Colonic mucosa (tissue), 1 donor: ENCODE measurements around the gene MRNIP.

GRCh38 chr5:179813043-179813629 lies 6.5 kb upstream of the MGAT4B start:
- PRO-cap = no peak

GRCh38 chr5:179818601-179819351 lies 1.9 kb upstream of the SQSTM1 start:
- PRO-cap = bidirectional peak, plus-strand start at chr5:179819222, minus-strand start at chr5:179818999

DNA sequence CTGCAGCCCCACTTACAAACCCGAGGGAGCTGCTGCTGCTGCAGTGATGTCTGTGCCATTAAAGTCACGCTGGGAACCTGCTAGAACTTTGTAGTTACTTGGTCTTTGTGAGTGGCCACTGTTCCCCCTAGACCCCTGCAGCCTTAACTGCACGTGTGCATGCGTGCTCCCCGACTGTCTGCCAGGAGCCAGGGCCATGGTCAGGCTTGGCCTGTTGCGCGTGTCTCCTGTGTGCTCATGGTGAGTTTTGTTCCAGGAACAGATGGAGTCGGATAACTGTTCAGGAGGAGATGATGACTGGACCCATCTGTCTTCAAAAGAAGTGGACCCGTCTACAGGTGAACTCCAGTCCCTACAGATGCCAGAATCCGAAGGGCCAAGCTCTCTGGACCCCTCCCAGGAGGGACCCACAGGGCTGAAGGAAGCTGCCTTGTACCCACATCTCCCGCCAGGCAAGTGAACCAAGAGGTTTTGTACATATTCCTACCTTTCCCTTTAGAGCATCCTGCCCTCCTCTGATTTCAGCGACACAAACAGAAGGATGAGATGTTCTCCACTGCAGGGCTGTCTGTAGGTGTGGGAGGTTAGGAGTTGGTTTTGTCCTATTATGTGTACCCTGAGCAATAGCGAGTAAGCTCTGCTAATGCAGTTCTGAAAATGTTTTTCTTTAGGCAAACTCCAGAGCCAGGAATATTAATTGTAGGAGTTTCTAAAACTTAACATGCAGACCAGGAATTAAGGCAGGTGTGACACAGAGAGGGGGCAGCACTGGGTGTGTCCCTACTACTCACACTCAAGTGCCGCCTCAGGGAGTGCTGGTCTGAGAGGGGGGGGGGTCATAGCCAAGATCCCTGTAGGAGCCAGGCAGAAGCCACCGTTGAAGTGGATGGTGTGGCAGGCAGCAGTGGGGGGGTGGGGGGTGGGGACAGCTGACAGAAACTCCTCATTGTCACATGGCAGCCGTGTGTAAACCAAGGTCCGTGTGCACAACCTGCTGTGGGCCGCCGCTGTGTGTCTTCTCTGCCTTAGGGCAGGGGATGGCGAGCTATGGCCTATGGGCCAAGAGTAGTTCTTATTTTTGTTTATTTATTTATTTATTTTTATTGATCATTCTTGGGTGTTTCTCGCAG lies 13.0 kb downstream of the SQSTM1 start:
- PRO-cap = no peak

DNA sequence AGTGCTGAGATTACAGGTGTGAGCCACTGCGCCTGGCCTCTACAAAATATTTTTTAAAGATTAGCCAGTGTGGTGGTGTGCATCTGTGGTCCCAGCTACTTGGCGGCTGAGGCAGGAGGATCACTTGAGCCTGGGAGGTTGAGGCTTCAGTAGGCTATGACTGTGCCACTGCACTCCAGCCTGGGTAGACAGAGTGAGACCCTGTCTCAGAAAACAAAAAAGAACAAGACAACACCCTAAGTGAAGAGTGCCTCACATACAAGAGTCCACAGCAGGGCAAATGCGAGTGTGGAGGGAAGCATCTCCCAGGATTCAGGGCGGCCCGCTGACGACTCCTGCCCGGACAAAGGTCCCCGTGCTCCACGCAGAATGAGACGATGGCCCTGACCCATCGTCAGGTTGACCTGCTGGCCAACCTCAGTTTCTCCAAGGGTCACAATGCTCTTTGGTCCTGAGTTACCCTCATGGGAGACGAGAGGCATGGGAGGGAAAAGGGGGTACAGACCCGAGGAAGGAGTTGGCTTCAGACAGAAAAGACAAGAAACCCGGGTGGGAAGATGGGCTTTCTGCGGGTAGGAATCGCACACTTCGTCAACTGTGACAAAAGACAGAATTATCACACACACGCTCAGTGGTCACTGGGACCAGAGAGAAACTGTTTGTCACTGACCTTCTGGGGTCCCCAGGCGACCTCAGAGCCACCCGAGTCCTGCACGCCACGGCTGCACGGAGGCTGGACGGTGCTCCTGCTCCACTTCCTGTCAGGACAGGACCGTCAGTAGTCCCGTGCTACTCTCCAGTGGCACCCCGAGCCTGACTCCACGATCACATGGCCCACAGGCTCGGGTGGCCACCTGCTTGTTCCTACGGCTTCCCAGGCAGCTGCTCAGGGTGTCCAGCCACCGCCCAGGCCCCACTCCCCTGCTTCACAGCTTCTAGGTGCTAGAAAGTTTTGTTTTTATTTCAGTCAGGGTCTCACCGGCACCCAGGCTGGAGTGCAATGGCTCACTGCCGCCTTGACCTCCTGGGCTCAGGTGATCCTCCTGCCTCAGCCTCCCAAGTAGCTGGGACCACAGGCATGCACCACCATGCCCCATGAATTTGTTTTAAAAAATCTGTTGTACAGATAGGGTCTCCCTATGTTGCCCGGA lies 18.0 kb downstream of the MRNIP start:
- PRO-cap = no peak

DNA sequence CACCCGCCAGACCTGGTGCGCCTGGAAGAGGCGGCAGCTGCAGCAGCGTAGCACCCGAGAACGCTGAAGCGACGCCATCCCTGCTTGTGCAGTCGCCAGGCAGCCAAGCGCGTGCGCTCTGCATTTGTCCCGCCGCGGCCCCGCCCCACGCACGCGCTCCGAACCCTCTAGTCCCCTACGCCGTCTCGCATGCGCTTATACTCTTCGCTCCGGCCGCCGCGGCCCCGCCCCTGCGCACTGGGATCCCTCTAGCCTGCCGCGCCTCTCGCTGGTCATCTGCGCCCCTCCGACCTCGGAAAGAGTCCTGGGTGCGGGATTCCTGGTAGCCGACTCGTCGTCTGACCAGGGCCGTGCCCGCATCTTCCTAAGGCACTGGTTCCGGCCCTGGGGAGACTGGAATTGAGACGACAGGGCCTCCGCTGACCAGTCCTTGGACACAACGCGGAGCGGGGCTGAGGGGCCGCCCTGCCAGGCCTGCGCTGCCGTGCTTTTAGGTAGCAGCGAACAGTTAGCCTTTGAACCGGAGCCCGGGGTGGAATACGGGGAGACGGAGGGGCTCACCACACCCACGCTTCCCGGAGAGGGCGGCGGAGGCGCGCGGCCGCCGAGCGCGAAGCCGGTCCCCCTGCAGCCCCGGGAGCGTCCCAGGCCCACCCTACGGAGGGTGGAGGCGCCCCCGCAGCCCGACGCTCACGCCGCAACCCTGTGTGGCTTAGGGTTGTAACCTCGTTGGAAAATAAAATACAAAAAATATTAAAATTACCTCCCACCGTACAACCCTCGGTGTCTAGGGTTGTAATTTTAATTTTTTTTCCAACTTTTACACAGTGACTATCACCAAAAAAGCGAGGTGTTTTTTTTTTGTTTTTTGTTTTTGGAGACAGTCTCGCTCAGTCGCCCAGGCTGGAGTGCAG lies at the start of gene MRNIP:
MRNIP (minus strand) TSS at position 99 of the 914 bp plus-strand sequence.
- PRO-cap = bidirectional peak, plus-strand start at position 302 of the sequence, minus-strand start at position 97 of the sequence

GRCh38 chr5:179871257-179871918 lies 12.8 kb upstream of the MRNIP start:
- PRO-cap = no peak

DNA sequence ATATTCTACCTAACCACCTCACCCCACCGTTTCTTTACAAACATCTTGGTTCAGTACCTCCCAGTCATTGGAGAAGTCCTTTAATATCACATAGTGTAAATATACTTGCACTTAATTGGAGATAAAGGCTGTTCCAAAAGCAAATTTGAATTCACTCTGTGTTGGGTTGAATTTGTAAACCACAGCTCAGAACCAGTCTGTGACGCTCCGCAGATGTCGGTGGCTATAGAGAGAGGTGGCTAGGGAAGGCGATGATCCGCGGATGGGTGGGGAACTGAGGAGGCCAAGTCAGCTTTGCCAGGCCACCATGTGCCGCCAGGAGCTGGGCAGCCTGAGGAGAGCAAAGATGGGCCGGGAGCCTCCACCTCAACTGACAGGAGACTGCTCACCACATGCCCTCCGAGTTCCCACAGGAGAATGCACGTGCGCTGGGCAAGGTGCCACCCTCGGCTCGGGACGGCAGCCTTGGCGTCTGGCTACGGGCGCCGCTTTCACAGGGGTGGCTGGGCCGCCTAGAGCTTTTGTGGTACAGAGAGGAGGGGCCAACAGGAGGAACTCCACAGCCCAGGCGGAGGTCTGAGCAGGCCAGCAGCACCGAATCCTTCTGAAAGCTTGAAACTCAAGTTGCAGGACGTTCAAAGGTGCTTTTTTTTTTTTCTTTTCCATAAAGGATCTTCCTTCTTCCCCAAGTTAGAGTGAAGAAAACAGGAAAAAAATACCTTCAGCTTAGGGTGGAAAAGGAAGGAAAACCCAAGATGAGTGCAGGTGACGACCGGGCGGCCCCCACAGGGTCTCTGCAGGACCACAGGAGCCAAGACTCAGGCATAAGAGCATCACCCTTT lies 5.2 kb upstream of the TBC1D9B start:
- PRO-cap = no peak

- PRO-cap = unidirectional peak, minus-strand start at chr5:180054492
These were observed 17.2 kb downstream of the RNF130 start for GRCh38 chr5:180054245-180054939.

GRCh38 chr5:180170021-180170681 lies 38.9 kb downstream of the RASGEF1C start:
- PRO-cap = no peak

- PRO-cap = no peak
These were observed 33.7 kb upstream of the RASGEF1C start for GRCh38 chr5:180242457-180243430.

DNA sequence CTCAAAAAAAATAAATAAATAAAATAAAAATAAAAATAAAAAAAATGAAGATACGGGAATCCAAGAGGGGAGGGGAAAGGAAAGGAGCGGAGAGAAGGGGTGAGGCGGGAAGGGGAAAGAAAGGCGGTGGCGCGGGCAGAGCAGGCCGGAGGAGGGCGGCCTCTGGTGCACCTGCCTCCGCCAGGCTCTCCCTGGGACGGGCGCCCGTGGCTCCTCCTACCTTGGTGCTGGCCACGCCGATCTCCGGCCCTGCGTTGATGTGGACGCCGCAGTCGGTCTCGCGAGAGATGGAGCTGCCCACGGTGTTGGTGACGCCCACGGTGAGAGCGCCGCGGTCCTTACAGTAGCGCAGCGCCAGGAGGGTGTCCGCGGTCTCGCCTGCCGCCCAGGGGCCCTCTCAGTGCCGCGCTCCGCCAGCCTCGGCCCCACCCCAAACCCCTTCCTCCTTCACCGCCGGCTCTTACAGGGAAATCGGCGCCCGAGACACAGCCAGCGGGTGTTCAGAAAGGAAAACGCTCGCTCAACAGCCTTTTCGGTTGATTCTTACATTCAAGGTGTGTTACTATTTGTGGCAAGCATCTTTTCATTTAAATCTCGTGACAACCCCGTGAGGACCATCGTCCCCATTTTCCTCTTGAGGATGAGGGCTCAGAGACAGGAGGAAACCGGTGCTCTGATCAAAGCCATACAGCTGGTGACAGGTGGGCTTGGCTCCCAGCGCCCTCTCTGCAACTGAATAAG lies 21.9 kb upstream of the MAPK9 start:
- PRO-cap = bidirectional peak, plus-strand start at position 346 of the sequence, minus-strand start at position 189 of the sequence

- PRO-cap = no peak
These were observed 21.4 kb downstream of the GFPT2 start for GRCh38 chr5:180331434-180332431.

- PRO-cap = no peak
These were observed 10.1 kb downstream of the GFPT2 start for GRCh38 chr5:180342967-180343413.

DNA sequence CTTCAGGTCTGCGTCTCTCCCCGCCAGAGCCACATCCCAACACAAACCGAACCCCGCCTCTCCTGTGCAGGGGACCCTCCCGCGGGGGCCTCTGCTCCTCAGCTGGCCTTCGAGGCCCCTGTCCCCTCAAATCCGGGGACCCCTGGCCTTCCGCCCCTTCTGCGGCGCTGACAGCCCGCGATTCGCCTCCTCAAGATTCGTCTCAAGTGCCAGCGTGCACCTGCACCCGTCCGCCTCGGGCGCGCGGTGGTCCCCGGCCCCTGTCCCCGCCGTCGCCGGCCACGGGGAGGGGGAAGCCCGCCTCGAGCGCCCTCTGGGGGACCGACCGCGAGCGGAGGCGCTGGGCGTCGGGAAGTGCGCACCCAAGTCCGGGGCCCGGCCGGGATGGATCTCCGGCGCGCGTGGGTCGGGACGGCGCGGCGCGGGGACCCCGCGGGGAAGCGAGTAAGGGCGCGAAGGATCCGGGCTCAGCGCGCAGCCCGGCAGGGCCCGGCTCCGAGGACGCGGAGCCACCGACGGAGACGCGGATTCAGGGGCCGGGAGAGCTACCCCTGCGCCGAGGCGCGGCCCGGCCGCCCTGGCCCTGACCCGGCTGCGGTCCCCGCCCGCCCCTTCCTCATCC lies 592 bp downstream of the FLT4 start:
- PRO-cap = no peak

GRCh38 chr5:180786580-180787055 lies 16.0 kb downstream of the MGAT1 start:
- PRO-cap = no peak

DNA sequence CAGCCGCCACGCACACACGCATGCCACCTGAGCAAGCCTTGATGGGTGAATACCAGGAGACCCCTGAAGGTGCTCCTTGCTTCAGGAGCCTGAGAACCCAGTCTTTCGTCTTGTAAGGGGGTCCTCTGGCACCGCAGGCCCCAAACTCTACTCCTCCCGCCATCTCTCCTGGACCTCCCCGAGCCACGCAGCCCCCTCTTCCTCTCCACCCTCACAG lies 14.5 kb downstream of the MGAT1 start:
- PRO-cap = no peak

DNA sequence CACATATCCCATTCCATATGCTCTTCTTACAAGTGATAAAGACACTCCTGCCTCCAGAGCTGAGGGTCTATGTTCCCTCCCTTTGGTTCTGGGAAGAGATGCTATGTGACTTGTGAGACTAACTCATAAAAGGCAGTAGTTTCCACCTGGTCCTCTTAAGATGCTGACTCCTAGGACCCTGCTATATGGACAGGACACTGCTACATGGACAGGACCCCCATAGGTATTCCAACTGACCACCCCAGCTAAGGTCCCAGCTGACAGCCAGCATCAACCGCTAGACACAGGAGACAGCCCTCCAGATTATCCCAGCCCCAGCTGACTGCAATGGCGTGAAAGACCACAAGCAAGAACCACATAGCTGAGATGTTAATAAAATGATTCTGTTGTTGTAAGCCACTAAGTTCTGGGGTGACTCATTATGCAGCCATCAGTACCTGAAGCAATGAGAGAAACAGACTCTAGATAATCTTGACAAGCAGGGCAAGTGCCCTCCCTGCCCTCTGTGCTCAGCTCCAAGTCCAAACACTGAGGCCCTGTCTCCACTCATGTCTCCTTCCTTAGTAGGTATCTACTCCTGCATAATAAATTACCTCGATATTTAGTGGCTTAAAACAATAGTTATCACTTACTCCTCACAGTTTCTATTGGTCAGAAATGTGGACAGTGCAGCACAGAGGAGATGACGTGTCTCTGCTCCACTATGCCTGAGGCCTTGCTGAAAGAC lies 2.7 kb downstream of the MGAT1 start:
- PRO-cap = no peak

DNA sequence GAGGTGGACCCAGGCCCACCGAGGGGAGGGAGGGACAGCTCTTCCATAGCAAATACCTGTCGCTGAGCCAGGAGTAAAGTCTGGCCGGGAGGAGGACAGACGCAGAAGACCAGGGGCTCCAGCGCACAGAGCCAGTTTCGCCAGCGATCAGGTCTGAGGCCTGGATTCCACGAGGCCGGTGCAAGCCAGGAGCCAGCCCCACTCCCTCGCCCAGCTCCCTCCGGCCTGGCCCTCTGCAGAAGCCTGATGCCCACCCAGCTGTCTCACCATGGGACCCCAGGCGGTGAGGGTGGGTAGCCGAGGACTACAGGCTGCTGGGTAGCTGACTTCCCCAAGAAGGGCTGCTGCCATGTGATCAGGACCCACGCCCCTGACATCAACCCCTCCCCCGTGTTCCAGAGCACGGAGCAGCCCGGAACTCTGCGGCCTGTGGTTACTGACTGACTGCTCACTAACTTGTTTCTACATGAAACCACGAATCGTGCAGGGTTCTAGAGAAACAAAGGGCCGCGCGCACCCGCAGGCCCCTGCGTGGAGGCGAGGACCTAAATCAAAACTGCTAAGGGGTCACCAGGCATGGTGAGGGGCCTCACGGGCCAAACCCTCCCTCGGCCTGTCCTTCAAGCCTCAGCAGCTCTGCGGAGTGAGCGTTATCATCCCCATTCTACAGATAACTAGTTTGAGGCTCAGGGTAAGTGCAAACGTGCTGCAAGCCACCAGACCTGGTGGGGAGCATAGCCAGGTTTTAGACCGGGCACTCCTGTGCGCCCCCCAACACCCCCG lies 1.1 kb upstream of the MGAT1 start:
- PRO-cap = bidirectional peak, plus-strand start at position 486 of the sequence, minus-strand start at position 306 of the sequence

DNA sequence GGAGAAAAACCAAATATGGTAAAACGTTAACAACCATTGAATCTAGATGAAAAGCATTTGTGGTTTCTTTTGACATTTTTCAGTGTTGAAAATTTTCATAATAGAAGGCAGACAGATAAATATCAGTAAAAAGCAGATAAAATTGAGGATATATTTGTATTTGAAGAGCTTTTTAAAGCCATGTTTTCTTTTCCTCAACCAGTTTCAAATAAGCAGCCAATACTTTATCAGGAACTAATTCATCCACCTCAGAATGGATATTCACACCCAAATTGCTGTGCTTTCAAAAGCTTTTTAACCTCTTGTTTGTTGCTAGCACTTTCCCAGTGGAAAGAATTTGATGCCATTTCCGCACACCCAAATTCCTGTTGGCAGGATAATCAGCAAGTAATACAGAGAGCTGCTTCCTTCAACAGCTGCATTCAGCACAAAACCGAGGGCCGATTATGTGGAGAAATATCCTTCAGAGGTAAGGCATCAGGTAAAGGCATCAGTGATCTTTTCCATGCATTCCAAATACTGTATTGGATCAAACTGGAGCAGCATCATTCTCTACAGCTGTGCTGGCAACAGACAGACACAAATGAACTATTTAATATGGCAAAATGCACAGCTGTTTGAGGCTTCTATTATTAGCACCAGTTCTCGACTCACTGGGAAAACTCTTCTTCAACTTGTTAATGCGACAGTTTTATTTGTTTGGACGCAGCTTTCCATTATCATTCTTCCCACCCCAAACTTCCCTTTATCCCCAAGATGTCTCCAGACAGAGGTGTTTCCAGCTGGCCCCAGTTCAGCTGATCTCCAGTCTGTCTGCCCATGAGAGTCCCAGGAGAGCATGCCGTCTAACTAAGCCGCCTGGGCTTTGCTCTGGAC lies 22.1 kb upstream of the MGAT1 start:
- PRO-cap = no peak

GRCh38 chr5:180860241-180861107 lies 602 bp downstream of the ZFP62 start:
- PRO-cap = bidirectional peak, plus-strand start at chr5:180860803, minus-strand start at chr5:180860593